Kidney (tissue), 2 donors: ENCODE measurements around a stretch of chr10.

- PRO-cap: no peak
- RRBS: no CpG with 5 or more reads among the region's 6 CpGs
Measured at GRCh38 chr10:58993406-58993909, 183.0 kb upstream of the PHYHIPL start.

GRCh38 chr10:59007204-59007845 lies 169.1 kb upstream of the PHYHIPL start:
- PRO-cap: no peak
- RRBS: no CpG with 5 or more reads among the region's 4 CpGs

GRCh38 chr10:59019490-59020099 lies 156.8 kb upstream of the PHYHIPL start:
- PRO-cap: unidirectional peak, minus-strand start at chr10:59019756
- RRBS: no CpG with 5 or more reads among the region's 4 CpGs

- PRO-cap: no peak
- RRBS: no CpG with 5 or more reads among the region's 4 CpGs
Measured at GRCh38 chr10:59366153-59366514, 3.8 kb upstream of the FAM13C start.

GRCh38 chr10:59623587-59624102 lies 86.0 kb downstream of the SLC16A9 start:
- PRO-cap: no peak
- RRBS: no CpG with 5 or more reads among the region's 9 CpGs

DNA sequence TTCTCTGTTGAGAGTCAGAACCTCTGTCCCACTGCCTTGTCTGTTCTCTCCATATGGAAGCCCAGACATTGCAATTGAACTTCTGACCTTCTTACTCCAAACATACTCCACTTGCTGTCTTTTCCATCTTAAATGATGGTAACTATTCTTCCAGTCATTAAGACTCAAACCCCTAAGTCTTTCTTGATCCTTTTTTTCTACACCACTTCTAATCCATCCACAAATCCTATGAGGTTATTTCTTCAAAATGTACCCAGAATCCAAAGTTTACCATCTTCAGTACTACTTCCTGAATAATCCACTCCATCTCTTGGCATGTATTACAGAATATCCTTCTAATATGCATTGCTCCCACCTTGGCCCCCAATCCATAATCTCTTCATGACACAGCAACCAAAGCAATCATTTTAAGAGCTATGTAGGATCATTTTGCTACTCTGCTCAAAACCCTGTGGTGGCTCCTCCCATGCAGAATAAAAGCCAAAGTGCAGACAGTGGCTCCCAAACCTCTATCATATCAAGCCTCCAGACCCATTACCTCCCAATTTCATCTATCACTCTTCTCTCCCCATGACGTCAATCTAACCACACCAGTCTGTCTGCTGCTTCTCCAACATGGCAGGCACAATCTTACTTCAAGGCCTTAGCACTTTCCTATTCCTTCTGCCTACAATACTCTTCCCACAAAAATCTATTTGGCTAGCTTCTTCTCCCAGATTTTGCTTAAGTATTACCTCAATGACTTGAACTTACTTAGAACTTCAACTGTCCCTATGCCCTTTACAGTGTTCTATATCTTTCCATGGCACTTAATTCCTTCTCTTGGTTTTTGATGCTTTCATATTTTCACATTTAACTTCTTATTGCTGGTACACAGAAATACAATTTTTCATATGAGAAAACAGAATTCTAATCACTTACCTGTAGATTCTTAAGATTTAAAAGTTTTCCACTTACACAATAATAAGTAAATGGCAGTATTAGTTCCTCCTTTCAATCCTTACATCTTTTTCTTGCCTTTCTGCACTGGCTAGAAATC lies 65.5 kb downstream of the CCDC6 start:
- PRO-cap: no peak
- RRBS: no CpG with 5 or more reads among the region's 1 CpG

DNA sequence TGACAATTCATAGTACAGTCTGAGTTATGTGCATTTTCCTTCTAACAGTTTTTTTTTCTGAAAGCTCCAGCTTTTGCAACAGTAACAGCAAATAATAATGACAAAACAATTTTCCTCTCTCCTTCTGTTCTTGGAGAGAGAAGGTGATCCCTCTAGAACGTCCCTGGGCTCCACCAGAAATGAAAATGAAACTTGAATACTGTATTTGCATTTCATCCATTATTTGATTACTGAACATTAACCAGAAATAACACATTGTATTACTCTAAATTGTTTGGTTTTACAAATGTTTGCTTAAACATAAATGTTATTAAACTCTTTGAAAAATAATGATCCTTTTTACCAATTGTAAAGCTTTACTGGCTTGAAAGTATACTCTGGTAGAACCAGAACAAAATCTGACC lies 176.6 kb upstream of the CCDC6 start:
- PRO-cap: no peak
- RRBS: no CpG with 5 or more reads among the region's 1 CpG

DNA sequence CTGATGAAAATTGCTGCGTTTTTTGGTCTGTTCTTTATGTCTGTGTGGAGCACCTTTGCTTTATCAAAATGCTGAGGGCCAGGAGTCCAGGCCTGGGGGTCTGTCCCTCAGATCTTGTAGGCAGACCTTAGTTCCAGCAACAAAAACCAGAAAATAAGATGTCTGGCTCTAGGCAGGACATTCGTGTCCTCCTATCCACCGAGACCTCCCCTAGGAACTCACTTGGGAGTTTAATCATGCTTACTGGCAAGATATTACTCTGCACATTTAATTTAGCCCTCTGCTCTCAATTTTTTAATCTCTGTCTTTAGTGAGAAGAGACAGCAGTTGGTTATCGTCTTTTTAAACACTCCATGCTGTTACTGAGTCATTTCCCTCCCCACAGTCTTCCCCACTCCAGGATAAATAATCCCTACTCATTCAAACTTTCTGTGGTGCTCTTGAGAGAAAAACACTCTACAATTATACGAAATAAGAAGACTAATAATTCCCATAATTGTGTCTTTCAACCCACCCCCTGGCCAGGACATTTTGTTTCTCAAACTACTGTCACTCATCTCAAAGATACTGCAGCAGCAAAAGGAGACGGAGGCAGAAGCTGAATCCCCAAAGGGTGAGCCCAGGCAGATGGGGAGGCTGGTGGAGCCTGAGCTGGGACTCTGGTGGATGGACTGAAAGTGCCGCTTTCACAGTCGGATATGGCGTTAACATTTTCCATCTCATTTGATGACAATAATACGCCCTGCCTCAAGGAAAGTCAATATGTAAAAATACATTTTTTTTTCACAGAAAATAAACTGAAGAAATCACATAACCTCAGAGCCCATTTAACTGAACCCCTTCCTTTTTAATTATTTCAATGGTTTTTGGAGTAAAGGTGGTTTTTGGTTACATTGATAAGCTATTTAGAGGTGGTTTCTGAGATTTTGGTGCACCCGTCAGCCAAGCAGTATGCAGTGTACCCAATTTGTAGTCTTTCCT lies 84.2 kb downstream of the ANK3 start:
- PRO-cap: no peak
- RRBS: no CpG with 5 or more reads among the region's 11 CpGs

- PRO-cap: no peak
- RRBS: no CpG with 5 or more reads among the region's 18 CpGs
Measured at GRCh38 chr10:60871044-60872292, 72.5 kb downstream of the RHOBTB1 start.

DNA sequence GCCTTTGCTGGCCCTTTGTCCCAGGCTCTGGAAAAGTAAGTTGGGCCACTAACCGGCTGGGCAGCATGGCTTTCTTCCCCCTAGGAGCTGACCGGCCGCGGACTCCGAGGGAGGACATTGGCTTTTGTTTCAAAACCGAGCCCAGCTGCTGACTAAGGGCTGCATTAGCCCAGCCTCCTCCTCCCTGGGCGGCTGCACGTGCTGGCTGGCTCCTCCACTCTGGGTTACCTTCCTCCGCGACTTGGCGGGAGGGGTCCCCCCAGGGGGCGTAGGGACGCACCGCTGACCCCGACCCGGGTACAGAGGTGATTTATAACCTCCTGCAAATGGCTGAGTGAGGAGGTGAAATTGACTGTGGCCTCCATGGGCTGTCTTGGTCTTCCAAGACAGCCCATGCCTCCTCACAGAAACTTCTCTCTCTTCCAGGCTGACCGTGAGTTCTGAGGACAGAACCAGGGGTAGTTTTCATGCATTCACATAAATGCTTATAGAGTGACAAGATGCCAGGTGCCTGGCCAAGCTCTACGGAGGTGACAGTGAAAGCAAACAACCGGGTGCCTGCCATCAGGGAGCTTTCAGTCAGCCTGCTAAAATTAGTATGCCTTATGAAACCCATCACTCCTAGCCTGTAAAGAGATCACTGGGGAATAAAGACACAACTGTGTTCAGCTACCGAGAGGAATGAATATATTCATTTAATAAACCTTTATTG lies 768 bp upstream of the RHOBTB1 start:
- PRO-cap: bidirectional peak, plus-strand start at position 181 of the sequence, minus-strand start at position 119 of the sequence
- RRBS: 0% methylated on average over 1 of the region's 20 CpGs

DNA sequence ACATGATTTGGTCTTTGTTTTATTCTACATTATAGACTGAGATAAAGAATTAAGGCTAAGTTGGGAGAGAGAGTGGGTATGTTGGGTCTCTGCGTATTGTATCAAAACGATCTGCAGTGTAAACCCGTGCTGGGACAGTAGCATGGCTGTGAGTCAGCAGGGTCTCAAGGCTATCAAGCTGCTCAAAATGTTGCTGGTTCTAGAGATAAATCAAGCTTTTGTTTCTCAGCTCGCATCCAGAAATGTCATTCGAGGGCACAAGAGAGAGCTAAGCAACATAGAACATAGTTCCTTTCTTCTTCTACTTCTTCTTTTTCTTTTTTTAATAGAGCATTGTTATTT lies 34.4 kb upstream of the RHOBTB1 start:
- PRO-cap: no peak
- RRBS: no CpG with 5 or more reads among the region's 5 CpGs

DNA sequence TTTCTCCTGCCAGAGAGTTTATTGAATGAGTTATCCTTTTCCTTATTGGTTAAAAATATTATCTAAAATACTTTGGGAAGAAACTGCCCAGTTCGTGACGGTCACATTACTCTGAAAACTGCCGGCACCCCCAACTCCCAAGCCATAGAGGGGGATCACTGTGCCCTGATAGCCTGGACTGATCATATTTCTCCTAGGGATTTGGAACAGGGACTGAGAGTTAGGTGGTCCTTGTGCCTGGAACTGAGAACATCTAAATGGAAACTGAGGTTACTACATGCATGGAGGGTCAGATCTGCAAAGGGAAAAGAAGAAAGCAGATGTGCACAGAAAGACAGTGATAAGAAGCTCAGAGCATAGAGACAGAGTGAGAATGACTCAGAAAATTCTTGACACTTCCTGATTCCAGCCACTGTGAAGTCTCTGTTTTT lies 241.9 kb downstream of the TMEM26 start:
- PRO-cap: no peak
- RRBS: no CpG with 5 or more reads among the region's 3 CpGs

DNA sequence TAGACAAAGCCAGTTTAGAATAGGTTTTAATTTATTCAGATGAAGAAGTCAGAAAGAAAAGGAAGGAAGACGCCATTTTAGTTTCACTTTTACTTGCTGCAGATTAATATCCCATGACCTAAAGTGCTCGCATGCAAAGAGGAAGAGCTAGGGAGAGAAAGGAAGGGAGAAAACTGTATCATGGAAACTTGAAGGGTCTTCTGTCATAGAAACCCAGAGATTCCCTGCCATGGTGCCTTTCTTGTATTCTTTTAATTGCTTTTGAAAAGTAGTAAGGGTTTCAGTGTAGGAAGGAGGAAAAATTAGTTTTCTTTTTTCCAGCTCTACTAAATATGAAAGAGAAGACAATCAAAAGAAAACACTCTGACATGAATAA lies 55.4 kb downstream of the TMEM26 start:
- PRO-cap: no peak
- RRBS: no CpG with 5 or more reads among the region's 2 CpGs

- PRO-cap: no peak
- RRBS: no CpG with 5 or more reads among the region's 3 CpGs
Measured at GRCh38 chr10:61452513-61452734, 757 bp downstream of the TMEM26 start.

GRCh38 chr10:61751945-61752764 lies 89.4 kb downstream of the CABCOCO1 start:
- PRO-cap: no peak
- RRBS: no CpG with 5 or more reads among the region's 5 CpGs

- PRO-cap: no peak
- RRBS: no CpG with 5 or more reads among the region's 31 CpGs
Measured at GRCh38 chr10:61867740-61868229, 33.7 kb upstream of the ARID5B start.

GRCh38 chr10:61995170-61995500 lies 93.6 kb downstream of the ARID5B start:
- PRO-cap: no peak
- RRBS: no CpG with 5 or more reads among the region's 3 CpGs

DNA sequence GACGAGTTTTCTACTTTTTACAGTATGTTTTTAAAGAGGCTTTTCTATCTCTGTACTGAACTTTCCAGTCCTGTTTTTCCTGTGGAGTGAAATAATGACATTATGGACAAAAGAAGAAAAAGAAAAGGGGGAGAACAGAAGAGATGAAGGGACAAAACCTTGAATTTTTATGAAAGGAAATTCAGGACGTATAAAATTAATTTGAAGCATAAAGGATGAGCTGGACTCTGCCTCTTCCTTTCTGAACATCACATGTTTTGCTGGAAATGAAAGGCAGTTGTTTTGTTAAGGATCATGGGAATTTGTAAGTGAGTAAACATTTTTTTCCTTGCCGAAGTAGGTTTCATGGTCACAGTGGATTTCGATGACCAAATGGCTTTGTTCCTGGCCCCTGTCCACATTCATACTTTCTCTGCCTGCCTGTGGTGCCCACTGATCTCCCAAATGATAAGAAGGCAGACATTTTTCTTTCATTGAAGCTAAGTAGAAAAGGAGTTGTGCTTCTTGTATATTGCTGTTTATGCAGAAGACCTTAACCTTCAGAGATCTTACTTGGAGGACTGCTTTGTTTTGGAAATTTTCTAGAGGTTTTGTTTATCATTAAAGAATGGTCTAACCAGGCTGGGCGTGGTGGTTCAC lies 104.2 kb downstream of the ARID5B start:
- PRO-cap: no peak
- RRBS: no CpG with 5 or more reads among the region's 5 CpGs

DNA sequence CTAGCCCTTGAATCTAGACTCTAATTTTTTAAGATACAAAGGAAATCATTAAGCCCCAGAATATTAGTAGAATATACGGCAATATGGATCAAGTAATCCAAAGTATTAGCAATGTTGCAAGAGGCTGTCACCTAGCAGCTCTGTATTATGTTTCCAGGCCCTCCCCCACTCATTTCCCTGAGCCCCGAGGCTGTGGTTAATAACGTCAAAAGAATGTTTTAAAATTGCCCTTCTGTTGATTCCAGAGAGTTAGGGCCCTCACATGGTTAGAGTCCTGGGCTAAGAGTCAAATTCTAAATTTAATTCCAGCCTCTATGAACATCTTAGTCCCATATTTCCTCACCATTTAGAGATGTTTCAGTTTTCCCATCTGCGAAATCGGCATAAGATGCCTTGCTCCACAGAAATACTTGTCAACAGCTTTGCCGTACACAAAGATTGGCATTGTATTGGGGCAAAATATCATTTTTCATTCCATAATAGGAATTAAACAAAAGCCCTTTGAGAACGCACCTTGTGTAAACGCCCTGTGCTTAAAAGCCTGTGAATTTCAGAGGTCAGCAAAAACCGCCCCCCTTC lies 135.7 kb downstream of the ARID5B start:
- PRO-cap: no peak
- RRBS: no CpG with 5 or more reads among the region's 9 CpGs

- PRO-cap: bidirectional peak, plus-strand start at chr10:62046200, minus-strand start at chr10:62046109
- RRBS: no CpG with 5 or more reads among the region's 12 CpGs
Measured at GRCh38 chr10:62045732-62046484, 144.4 kb downstream of the ARID5B start.